M059J (cell line): ENCODE data around the genes PYGM and SNX15.

DNA sequence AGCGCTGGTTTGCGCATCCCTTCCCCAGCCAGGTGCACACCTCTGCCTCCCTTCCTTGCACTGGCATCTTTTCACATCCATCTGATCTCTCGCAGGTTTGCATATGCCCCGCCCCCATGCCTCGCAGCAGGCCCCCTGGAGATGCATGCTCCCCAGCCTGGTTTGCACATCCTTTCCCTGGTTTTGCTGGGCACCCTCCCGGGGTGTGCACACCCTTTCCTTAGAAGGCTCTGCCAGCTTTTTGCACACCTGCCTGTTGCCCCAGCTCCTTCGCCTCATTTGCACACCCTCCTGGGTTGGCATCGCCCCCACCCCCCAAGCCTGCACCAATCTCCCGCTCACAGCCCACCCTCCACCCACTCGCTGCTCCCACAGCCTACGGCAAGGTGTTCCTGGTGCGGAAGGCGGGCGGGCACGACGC lies 836 bp downstream of the RPS6KA4 start:
- RAMPAGE, long total RNA, result no peak

GRCh38 chr11:64372262-64373413 lies 13.7 kb downstream of the RPS6KA4 start:
- RAMPAGE, long total RNA, result no peak

- RAMPAGE, long total RNA, result no peak
These were observed 2.0 kb upstream of the RASGRP2 start for GRCh38 chr11:64745696-64746522.

DNA sequence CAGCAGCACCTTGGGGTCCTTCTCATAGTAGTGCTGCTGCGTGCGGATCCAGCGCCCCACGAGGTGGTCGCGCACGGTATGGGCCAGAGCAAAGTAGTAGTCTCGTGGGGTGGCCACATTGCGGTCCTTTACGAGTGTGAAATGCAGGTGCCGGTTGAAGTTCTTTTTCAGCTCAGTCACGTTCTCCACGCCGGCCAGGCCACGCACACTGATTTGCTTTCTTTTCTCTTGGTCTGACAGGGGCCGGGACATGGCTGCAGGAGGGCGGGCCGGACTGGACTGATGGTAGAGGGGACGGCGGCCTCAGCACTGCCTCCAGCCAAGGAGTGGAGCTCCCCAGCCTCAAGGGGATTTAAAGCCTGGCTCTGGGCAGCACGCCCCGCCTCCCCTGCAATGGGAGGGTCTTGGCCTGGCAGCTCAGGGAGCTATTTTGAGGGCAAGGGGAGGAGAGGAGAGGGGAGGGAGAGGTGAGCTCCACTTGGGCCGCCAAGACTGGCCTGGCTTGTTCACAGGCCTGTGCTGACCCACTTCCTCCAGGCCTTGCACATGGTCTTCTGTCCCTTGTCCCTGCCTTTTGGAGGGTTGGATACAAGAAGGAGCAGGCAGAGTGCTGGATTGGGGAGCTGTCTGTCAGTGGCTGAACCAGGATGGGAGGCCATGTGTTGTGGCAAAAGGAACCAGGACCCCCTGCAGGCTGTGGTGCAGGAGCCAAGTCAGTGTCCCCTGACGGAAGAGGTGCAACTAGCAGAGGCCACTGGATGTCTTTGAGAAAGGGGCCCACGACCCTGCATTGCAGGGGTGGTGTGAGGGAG lies at the start of gene PYGM:
TSS of gene PYGM (minus strand) at position 328 of the 812 bp plus-strand sequence.
- RAMPAGE, long total RNA, result no peak

DNA sequence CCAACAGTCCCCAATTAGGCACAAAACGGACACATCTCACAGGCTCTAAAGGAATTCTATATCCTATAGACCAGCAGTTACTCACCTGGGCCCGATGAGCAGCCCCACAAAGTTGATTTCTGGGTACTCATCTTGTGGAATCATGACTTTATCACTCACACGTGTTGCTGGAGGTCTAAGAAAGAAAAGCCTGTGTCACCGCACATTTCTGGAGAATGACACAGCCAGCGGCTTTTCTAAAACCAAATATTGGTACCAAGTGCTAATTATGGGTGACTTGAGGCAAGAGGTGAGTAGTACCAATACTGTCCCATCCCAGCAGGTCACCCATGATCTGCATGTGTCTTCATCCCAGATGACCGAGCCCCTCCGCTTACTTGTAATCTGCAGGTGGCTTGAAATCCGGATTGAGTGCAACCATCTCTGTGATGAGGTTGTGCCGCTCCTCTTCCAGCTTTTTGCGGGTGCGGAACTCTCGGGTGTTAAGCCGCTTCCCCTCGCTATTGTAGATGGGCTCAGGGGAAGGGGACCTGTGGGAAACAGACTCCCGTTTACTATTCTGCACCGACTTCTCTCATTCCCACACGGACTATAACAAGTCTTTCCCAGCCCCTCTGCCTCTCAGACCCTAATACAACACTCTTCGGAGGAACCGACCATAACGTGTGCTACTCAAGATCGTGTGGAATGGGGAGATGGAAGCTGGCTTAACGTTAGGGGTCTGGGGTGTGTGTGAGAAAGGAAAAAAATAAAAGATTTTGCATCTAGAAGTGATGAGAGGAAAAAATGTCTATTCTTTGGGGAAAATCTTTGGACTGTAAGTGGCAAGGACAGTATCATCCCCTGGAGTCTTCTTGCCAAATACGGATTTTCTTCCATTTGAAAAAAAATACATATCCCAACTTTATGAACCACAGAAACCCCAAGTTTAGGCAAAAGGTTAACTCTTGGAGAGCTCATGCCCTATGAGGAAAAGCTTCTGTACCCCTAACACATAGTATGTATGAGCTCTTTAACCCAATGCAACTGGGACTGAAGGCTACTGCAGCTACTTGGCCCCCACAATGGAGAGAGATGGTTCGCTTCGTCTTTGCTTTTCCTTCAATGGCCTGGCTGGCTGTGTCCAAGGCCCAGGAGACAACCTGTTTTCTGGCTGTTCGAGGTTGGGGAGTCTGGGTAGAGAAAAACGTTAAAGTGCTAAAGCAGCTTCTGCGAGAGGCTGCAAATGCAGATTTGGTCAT lies 8.0 kb downstream of the SF1 start:
- RAMPAGE, long total RNA, result no peak

DNA sequence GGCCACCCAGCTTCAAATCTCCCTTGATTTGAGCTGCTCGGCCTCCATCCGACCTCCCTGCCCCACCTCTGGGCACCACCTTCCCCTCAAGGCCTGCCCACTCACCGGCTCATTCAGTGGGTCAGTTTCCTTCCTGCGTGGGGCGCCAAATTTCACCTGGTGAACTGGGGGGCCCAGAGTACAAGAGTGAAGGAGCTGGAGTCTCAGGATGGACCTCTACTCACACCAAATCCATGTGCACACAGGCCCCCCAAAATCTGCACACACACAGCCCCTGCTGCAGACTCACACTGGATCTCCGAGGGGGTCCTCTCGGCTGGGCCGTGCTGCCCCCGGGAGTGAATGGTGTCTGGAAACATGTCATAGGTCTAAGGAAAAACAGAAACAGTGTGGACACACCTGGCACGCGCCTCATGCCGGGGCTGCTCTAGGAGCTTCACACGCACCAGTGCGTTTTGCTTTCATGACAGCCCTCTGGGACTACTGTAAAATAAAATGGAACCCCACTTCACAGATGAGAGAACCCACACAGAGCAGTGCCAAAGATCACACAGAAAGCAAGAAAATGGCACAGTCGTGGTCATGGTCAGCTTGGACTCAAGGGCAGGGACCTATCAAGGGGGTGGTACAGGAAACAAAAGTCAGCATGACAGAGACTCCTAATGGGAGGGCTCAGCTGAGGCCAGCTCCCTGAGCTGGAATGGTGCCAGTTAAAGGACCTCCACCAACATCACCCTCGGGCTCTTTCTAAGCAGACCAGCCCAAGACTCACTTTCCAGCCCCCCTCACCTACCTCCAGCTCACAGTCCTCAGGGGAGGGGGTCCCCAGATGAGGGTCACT lies 3.5 kb downstream of the MAP4K2 start:
- RAMPAGE, long total RNA, result no peak

GRCh38 chr11:64809406-64810270 lies 713 bp downstream of the MEN1 start:
- RAMPAGE, long total RNA, result no peak

- RAMPAGE, long total RNA, result no peak
These were observed 14.7 kb downstream of the EHD1 start for GRCh38 chr11:64863656-64864209.

DNA sequence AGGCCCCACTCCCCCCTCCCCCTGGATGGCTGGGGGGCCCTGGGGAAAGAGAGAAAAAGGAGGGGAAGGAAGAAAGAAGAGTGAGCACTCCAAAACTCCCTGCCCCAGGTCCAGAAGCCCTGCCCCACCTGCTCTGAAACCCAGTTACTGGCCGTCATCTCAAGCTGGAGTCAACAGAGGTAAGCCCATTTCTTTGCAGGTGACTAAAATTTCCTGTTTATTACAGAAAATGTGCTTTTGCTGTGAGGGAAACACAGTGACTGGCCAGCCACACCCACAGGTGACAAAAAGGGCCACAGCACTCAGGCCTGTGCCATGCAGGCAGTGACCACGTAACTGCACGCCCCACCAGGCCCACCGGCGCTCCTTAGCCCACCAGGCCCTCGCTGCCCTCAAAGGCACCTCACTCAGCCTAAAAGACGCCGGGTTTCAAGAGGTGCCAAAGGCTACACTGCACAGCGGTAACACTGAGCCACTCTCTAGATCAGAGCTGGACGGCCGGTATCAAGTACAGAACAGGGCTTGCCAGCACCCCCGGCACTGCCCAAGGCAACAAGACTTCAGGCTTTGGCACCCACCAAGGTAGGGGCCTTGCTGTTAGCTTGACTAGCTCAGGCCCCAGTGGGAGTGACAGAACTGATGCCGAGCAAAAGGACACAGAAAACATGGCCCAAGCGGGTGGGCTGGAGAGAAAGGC lies 13.4 kb downstream of the EHD1 start:
- RAMPAGE, long total RNA, result no peak

- RAMPAGE, long total RNA, result no peak
These were observed 8.5 kb downstream of the EHD1 start for GRCh38 chr11:64869871-64870367.

- RAMPAGE, long total RNA, result no peak
These were observed at the start of gene SNX15 for GRCh38 chr11:65027000-65027966. TSS of gene SNX15 (plus strand) at chr11:65027439.

- RAMPAGE, long total RNA, result no peak
These were observed 2.9 kb downstream of the SAC3D1 start for GRCh38 chr11:65043733-65044403.

DNA sequence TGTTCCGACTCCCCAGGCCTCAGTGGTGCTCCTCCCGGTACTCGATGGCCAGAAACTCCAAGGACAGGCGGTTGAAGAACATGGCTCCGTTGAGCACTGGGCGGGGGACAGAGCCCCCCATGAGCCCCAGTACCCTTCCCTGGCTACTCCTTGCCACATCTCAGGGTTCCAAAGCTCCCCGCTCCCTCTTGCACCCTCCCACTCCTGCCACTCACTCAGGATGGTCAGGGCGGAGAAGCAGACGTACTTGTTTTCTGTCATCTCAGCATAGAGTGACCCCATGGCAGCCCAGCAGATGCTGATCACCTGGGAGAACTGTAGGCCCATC lies 510 bp downstream of the TMEM262 start:
- RAMPAGE, long total RNA, result no peak

DNA sequence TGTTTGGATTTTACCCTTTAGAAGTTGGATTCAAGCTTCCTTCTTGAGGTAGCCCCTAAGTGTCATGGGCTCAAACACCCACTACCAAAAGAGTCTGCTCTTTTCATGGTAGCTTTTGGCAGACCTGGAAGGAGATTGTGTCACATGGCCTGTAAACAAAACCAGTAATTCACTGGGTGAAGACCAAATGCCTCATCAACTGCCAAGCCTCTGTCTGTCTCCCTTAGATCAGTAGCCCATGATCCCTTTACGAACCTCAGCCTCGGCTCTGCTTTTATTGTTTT lies 6.4 kb downstream of the VPS51 start:
- RAMPAGE, long total RNA, result no peak

DNA sequence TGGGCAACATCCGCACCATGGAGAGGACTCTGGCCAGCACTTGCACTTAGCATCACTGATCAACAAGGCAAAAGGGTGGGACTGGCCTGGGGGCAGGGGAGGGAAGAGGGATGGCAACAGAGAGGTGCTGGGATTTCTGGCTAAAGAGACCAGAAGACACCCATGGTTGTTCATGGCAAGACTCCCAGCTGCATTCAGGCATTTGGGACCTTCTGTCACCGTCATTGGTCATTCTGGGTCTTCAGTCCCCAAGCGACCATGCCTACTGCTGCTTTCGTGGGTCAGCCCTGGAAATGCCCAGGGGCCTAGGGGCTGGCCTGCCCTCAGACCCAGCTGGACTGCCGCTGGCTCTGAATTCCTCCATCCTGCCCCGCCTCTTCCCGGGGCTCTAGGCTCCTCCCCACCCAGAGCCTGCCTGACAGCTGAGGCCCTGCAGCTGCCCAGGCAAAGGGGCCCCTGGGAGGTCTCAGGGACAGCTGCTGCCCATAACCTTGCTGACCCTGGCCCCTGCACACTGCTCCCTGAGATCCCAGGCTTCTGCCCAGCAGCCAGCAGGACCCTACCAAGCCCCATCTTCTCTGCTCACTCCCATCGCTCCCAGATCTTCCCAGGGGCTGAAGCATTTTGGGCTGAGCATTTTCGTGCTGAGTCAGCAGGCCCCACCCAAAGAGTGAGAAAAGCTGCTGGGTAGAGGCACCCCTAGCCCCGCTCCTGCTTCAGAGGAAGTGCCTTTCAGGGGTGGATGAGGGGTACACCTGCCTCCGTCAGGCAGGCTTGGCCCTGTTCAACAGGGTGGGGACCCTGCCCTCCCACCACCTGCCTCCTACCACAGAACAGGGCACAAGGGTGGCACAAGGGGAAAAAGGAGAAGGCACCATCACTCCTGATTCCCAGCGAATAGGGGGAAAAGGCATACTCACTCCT lies 12.8 kb upstream of the CDC42EP2 start:
- RAMPAGE, long total RNA, result no peak

DNA sequence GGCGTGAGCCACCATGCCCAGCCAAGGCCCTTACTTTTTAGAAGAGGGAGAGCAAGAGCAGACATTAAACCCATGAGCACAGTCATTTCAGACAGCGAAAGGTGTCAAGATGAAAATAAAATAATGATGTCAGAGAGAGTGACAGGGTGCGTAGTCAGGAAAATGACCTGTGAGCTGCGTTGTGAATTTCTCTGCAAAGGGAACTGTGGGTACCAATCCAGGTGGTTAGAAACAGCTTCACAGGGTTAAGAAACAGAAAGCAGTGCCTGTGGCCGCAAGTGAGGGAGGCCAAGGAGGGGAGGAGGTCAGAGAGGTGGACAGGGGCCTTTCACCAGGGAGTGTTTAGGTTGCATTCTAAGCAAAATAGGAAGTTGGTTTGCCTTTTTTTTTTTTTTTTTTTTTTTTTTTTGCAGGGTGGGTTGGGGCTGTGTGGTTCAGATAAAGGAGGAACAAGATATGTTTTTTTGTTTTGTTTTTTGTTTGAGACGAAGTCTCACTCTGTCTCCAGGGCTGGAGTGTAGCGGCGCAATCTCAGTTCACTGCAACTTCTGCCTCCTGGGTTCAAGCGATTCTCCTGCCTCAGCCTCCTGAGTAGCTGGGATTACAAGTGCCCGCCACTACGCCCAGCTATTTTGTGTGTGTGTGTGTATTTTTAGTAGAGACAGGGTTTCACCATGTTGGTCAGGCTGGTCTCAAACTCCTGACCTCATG lies 7.9 kb downstream of the TIGD3 start:
- RAMPAGE, long total RNA, result no peak

- RAMPAGE, long total RNA, result no peak
These were observed 11.4 kb downstream of the SLC25A45 start for GRCh38 chr11:65370847-65371614.

DNA sequence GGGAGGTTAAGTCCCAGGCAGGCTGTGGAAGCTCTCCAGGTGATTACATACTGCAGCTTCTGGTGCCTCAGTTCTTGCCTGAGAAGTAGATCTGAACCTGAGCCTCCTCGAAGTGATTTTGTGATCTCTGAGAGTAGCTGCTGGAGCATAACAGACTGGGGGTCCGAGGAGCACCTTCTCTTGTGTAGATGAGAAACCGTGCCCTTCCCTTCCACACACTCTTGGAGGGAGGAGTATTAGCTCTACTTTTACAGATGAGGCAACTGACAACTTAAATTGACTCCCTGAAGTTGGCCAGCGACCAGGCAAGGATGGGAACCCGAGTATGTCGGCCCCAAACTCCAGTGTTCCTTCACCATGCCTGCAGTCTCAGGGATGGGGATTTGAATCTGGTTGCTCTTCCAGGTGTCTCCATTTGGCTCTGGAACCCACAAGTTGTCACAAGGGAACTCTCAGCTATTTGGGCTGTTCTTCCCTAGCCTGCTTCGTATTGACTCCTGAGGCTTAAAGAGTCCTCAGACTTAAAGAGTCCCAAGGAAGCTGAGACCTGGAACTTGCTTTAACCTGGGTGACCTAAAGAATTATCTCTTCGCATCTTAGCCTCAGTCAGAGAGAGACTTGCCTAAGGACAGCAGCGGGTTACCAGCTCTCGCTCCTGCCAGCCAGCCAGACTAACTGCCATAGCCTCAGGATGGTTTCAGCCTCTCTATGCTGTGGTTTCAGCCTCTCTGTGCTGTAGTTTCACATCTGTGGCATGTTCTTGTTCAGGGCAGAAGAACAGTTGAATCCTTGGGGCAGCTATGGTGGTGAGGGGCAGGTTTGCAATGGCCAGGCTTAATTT lies 2.0 kb downstream of the FRMD8 start:
- RAMPAGE, long total RNA, result no peak

DNA sequence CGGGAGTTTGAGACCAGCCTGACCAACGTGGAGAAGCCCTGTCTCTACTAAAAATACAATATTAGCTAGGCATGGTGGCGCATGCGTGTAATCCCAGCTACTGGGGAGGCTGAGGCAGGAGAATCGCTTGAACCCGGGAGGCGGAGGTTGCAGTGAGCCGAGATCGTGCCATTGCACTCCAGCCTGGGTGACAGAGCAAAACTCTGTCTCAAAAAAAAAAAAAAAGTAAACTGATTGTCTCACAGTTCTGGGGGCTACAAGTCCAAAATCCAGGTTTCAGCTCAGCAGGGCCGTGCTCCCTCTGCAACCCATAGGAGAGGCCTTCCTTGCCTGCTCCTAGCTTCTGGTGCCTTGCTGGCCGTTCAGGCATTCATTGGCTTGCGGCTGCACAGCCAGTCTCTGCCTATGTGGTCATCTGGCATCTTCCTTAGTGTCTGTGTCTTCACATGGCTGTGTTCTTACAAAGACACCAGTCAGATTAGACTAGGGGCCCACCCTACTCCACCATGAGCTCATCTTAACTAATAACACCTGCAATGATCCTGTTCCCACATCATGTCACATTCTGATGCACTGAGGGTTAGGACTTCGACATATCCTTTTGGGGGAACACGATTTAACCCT lies 28.2 kb downstream of the FRMD8 start:
- RAMPAGE, long total RNA, result no peak

DNA sequence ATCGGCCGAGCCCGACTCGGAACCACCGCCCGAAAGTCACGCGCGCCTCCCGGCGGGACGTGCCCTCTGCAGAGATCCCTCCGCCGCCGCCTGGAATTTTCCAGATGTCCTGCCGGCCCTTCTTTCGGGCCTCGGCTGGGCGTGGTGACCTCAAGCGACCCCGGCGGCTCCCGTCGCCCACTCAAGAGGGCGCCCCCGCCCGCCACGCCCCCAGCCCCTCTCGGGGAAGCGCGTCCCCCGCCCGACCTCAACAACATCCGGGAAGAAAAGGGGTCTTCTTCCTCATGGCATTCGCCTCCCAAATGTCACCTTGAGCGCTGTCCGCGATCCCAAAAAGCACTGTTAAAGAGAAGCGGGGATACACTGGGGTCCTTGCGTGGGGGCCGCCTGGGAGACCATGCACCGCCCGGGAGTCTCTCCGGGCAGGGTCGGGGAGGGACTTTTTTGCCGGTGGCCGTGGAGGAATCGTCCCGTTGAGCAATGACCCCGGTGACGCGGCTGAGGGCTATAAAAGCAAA lies 35.9 kb downstream of the FRMD8 start:
- RAMPAGE, long total RNA, result no peak